ENCODE measurements around a stretch of chr2.

- RRBS = no CpG with 5 or more reads among the region's 6 CpGs
Measured at GRCh38 chr2:64880816-64881399, 108.3 kb upstream of the SLC1A4 start.

DNA sequence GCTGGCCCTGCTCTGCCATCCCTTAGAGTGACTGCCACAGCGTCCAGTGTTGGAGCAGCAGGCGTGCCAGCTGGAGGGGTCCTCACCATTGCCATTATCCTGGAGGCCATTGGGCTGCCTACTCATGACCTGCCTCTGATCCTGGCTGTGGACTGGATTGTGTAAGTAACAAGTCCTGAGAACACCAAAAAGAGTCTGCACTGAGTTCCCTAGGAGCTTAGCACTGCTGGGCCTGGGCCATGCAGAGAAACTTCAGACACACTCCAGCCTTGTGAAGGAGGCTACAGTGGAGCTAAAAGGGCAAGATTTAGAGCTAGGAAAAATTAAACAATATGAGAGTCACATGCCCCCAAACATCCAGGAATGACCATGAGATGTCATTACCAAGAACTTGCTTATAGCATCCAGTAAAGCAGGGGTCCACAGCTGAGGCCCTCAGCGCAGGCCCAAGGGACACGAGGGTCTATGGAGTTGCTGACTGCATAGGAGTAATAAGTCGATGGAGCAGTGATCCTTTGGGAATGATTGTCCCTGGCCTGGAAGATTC, 29.4 kb downstream of the SLC1A4 start:
- RRBS = no CpG with 5 or more reads among the region's 5 CpGs

GRCh38 chr2:65021274-65022000, 32.2 kb downstream of the SLC1A4 start:
- RRBS = no CpG with 5 or more reads among the region's 10 CpGs

GRCh38 chr2:65032154-65032535, 24.1 kb upstream of the CEP68 start:
- RRBS = no CpG with 5 or more reads among the region's 6 CpGs

GRCh38 chr2:65046731-65047526, 9.3 kb upstream of the CEP68 start:
- RRBS = no CpG with 5 or more reads among the region's 11 CpGs

GRCh38 chr2:65072186-65073000, 16.2 kb downstream of the CEP68 start:
- RRBS = 100% methylated on average over 1 of the region's 21 CpGs

GRCh38 chr2:65227005-65227278, 689 bp upstream of the ACTR2 start:
- RRBS = no CpG with 5 or more reads among the region's 6 CpGs

GRCh38 chr2:65231832-65232667, 4.4 kb downstream of the ACTR2 start:
- RRBS = no CpG with 5 or more reads among the region's 8 CpGs

DNA sequence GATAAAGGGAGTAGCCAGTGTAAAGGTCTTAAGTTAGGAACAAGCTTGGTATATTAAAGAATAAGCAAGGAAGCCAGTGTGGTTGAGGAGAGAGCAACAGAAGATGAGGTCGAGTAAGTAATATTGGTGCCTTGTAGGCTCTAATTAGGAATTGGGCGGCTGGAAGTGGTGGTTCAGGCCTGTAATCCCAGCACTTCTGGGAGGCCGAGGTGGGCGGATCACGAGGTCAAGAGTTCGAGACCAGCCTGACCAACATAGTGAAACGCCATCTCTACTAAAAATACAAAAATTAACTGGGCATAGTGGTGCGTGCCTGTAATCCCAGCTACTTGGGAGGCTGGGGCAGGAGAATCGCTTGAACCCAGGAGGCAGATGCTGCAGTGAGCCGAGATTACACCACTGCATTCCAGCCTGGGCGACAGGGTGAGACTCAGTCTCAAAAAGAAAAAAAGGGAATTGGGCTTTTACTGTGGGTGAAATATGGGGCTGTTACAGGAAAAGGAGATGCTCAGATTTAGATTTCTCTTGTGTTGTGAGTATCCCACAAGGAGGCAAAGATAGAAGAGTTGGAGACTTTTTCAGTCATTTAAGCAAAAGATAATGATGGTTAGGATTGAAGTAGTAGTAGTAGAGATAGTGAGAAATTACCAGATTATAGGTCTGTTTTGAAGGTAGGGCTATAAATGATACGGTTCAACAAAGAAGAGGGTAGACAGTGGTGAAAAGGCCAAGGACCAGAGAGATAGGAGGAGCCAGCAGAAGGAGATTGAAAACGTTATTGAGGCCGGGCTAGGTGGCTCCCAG, 20.5 kb downstream of the ACTR2 start:
- RRBS = no CpG with 5 or more reads among the region's 14 CpGs

DNA sequence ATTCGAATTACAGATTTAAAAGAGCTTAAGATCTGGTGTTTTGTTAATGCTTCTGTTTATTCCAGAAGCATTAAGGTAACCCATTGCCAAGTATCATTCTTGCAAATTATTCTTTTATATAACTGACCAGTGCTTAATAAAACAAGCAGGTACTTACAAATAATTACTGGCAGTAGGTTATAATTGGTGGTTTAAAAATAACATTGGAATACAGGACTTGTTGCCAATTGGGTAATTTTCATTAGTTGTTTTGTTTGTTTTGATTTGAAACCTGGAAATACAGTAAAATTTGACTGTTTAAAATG, 41.9 kb downstream of the ACTR2 start:
- RRBS = no CpG with 5 or more reads among the region's 1 CpG

DNA sequence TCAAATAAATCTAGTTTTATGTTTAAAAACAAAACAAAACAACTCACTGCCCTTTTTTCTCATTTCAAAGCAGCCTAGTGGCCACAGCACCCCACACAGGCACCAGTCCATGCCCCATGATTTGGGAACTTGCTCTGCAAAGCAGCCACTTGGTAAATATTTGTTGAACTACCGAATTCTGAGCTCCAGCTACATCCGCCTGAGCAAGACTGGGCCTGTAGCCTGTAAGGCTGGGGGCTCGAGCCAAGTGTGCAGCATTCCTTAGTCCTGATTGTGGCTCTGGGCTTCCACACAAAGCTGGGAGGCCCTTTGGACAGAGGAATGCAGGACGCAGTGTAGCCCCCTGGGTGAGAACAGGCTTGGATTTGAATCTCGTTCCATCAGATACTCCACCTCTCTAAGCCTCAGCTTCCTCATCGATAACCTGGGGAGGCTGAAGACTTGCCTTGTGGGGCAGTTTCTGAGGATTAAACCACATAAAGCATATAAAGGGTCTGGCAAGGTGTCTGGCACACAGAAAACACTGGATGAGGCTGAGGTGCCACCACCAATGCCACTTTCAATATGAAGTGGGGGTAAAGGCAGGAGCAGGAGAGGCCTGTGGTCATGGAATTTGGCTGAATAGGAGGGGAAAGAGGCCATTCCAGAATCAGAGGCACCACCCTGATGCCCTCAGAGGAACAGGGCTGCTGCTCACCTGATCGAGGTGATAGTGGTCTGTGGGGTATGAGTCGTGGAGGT, 88.6 kb downstream of the ACTR2 start:
- RRBS = no CpG with 5 or more reads among the region's 8 CpGs

- RRBS = no CpG with 5 or more reads among the region's 8 CpGs
Measured at GRCh38 chr2:65400386-65401093, 31.9 kb downstream of the SPRED2 start.

DNA sequence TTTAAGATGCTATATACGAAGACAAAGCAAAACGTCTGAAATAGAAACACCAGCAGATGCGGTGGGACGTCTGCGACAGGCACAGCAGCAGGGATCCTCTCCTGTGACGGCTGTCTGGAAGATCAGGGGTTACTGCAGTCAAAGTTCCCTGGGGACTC, 2.3 kb downstream of the SPRED2 start:
- RRBS = no CpG with 5 or more reads among the region's 6 CpGs

GRCh38 chr2:65434731-65435300, 2.4 kb upstream of the SPRED2 start:
- RRBS = no CpG with 5 or more reads among the region's 3 CpGs

- RRBS = no CpG with 5 or more reads among the region's 4 CpGs
Measured at GRCh38 chr2:65639381-65639860, 207.0 kb upstream of the SPRED2 start.

DNA sequence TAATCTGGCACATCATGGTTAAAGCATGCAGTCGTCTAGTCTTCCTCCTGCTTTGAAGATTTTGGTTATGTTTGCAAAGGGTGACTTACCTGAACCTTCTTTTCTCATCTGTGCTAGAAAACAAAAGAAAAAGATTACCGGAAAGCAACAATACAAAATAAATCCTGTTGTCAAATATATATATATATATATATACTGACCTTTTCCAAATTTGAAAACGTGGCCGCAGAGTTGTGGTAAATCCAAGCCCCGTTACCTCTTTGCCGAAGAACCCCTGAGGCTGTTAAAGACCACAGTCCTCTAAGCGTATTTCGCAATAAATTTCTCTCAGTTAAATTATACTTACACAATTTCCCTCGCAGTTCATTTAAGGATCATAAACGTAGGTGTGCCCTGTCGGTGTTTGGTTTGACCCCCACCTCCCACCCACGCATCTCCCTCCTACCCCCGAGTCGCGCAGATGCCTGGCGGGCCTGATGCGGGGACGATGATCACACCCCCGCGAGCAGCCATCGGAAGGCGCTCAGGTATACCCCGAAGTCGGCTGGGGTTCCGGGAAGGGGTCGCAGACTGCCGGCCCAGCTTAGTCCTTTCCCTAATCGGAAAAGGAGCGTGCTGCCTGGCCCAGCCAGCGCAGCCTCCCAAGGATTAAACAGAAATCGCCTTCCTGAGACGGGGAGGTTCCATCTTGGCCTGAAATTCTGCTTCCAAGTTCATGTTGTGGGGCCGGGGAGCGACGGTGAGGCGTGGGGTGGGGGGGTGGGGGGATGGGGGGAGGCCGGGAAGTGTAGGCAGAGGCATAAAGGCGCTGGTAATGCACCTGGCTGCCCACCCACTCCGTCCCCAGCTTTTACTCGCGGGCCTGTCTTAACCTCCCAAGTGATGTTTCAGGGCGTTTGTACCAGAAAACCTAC, 2.9 kb upstream of the MEIS1 start:
- RRBS = no CpG with 5 or more reads among the region's 42 CpGs

DNA sequence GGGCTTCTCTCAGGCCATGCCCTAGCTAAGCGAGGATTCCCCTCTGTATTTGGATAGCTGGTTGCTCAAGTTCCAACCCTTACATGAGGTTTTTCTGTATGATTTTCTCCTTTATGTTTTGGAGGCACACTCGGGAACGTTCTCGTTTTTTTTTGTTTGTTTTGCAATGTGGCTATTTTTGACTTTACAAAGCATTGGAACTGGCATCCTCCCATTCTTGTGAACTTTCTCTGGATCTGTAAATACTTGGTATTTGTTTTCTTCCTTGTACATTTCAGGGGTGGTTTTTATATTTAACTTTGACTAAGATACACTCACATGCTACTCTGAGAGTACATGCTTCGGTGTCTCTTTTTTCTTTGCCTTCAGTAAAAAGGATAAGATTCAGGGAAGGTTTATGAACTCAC, 61.7 kb downstream of the MEIS1 start:
- RRBS = no CpG with 5 or more reads among the region's 5 CpGs

GRCh38 chr2:66576803-66577484, 142.0 kb downstream of the MEIS1 start:
- RRBS = no CpG with 5 or more reads among the region's 37 CpGs

GRCh38 chr2:66695381-66695672, 260.4 kb downstream of the MEIS1 start:
- RRBS = no CpG with 5 or more reads among the region's 3 CpGs

- RRBS = no CpG with 5 or more reads among the region's 6 CpGs
Measured at GRCh38 chr2:66839712-66840546, 405.0 kb downstream of the MEIS1 start.